Gallbladder (tissue), 1 donor: ENCODE measurements around the genes INPP5B and RRAGC.

DNA sequence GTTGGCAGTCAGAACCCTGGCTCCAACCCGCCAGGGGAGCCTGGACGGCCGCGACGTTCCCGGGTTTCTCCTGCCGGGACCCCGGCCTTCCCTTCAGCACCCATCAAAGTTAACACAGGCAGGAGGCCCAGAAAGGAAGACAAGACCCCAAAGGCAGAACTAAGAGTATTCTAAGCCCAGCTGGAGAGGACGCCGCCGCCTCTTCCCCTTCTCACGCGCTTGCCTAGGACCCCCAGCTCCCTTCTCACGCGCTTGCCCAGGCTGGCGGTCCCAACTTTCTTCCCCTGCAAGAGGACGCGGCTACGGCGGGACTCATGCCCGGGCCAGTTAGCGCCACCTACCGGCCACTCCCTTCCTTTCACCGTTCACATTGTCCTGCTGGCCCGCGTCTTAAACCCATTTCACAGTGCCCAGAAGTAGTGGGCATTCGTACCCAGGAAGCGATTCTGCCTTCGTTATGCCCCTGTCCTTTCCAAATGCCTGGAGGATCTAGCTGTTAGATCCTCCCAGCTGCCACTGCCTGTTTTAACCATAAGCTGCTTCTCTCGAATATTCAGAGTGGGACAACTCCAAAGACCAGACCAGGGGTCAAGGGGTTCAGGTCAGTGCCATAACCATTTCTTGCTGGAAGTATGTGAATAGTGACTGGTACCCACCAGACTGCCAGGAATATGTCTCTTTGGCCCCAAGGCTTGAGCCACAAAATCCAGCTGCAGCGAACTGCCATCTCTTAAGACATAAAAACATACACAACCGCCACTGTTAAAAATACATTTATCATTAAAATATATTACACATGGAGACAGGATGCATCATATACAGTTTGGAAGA lies 763 bp upstream of the MTF1 start:
- PRO-cap = no peak

DNA sequence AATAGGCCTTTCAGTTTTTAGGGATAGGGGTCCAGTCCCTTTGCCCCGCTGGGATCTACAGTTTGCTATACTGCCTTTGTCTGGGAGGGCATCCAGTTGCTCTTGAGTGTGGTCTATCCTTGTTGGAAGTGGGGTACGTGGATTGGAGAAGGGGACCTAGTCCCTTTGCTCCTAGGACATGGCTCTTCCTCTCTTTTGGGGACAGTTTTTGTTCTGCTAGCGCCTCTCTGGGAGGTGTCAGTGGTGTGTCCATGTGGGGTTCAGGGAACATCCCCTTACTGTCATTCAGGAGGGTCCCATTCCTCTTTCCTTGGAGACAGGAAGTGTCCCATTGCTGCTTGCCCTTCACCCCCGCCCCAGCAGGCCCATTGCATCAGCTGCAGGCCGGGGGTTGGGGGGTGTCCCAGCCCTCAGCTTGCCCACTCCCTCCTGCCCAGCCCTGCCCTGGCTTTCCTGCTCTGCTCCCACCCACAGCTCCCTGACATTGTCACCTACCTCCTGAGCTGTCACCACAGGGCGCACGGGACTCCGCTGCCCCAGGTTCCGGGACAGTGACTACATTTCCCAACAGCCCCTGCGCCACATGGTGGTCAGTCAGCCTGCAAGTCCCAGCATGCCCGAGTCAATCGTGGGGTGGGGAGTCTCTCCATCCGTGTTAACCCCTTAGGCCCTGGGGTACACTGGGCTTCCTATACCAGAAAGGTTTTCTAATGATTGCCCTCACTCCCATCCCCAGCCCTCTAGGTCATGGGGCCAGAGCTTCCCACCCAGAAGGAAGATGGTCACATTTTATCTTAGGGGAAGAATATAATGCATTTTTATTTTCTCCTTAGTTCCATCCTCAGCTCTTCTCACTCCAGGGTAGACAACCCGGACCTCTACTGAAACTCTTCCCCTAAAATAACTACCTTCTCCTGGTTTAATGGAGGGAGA lies at the start of gene INPP5B:
TSS of gene INPP5B (minus strand) at position 559 of the 933 bp plus-strand sequence.
- PRO-cap = unidirectional peak, minus-strand start at position 557 of the sequence

- PRO-cap = unidirectional peak, plus-strand start at chr1:37999776
These were observed 5.8 kb downstream of the FHL3 start for GRCh38 chr1:37999135-38000252.

- PRO-cap = no peak
These were observed 223.8 kb upstream of the POU3F1 start for GRCh38 chr1:38270316-38270930.

DNA sequence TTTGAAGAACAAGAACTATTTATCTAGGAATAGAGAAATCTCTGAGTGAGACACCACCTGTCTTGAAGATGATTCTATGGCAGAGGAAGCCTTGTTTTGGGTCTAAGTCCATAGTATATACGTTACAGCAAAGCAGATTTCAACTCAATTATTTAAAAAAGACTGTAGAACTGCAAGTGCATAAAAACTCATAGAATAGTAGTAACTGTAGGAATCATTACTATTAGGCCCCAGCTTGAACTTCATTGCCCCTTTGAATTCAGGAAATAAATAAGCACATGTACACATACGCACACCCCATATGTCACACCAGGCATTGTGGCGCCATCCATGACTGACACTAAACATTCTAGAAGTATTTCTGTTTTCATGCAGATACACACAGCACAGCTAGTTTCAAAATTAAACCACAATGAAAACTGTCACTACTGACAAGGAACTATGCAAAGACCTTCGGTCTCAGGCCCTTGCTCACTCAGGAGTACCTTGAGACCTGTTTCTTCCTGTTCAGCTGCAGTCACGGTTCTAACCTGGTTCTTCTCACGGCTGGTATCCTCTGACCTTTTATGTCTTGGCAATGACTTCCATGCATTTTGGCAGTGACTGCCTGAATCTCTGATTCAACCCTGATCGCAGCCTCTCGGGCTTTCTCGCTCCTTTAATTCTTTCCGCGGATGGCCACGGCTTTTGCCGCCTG lies 384.9 kb downstream of the RRAGC start:
- PRO-cap = no peak

- PRO-cap = no peak
These were observed 301.4 kb downstream of the RRAGC start for GRCh38 chr1:38558017-38558827.

DNA sequence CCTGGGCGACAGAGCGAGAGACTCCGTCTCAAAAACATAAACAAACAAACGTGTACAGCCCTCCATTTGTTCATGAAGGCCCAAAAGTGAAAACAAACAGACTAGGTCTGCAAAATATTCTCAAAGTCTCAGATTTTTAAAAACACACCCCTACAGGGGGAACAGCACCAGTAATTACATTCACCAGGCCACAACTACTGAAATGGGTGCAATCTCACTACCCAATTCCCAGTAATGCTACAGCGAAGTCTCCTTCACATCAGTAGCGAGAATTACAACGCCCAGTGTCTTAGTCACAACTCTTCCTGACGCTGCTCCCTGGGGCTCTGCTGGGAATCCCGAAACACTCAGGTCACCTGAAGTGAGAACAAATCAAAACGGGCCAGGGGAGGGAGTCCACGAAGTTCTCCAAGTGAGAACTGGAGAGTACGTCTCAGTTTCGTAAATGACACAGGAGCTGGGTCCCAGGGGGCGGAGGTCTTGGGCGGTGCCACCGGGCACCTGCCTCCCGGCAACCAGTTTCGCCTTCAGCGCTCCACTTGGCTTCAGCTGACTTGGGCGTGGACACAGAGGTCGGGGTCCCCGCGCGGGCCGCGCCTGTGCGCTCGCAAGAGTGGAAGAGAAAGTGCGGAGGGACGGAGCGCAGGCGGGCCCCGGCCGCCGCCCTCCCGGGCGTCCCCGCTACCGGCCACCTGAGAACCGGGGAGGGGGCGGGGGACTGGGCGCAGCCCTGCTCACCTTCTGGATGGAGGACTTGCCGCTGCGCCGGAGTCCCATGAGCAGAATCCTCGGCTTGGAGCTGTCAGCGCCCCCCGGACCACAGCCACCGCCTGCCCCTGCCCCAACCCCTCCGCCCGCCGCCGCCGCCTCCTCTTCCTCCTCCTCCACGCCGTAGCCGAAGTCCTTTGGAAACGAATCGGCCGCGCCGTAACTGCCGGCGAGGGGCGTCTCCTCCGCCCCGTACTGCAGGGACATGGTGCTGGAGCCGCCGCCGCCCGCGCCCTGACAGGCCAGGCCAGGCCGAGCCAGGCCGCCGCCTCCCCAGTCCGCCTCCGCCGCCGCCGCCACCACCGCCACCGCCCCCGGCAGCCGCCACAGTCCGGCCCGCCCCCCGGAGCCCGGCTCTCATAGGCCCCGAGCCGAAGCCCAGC lies at the start of gene RRAGC:
TSS of gene RRAGC (minus strand) at position 1,101 of the 1,151 bp plus-strand sequence.
- PRO-cap = unidirectional peak, plus-strand start at position 623 of the sequence; bidirectional peak, plus-strand start outside the sequence, minus-strand start at position 1,066 of the sequence

- PRO-cap = bidirectional peak, plus-strand start at chr1:39106708, minus-strand start at chr1:39106543
These were observed 80.5 kb downstream of the NDUFS5 start for GRCh38 chr1:39106340-39107413.

DNA sequence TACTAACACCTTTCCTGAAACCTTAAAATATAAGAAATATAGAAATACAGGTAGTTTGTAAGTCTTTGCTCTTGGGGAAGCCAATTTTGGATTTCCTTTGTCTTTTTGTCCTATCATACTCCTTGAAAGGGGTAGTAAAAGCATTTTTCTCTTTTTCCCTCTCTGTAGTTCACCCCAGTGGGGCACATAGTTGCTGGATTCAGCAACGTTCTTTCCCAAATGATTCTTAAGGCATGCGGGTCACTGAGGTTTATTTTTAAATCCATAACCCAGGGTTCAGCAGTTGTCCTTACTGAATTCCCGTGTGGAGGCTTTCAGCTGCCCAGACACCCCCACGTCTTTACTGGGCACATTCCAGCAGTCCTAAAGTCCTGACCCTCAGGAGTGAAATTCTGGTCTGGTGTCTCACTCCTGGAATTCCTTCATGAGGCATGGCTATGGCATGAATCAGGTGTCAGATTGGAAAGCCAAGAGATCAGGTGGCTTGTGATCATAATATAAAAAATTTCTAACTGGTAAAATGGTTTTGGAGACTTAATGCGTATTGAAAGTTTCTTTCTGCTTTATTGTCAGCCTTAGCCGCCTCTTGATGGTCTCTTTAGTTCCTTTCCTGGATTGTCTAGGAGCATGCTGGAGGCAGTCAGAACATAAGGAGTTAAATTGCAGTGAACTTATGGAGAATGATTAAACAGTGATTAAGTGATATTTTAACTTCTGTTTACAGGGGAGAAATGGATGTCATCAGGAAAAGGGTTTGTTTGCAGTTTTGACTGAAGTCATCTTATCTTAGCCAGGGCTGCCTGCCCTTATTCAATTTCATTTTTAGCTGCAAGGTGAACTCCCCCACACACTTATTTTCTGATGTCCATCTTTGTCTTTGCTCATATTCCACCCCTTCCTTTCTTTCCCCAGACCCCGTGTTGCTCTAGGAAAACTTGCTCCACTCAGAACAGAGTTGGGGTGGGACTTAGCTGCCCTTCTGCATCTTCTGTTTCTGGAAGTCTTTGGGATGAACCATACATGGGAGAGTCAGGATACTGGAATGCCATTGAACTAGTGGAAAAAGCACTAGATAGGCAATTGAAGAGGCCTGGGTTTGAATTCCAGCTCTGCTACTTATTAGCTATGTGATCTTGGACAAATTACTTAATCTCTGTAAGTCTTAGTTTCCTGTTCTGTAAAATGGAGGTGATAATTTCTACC lies 25.8 kb upstream of the MACF1 start:
- PRO-cap = no peak

GRCh38 chr1:39183621-39184415 lies 20.7 kb upstream of the MACF1 start:
- PRO-cap = no peak

DNA sequence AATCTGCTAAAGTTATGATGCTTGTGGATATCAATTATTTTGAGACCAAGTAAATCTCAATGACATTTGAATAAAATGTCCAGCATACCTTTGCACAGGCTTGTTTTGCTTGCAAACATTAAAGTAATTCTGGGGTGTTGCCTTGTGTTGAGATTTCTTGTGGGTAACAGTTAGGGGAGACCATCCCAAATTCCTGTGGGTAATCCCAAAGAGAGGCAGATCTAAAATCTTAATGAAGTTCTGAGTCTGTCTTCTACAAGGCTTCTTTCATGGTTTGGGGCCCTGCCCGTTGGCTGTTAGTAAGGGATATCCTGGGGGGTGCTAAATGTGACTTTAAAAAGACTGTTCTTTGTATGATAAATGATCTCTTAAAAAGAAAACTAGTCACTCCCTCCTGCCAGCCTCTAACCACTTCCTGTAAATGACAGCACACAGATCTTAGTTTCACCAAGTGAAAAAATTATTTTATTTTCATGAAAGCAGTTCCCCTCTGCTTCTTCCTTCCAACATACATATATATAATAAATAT lies 7.7 kb upstream of the MACF1 start:
- PRO-cap = no peak

DNA sequence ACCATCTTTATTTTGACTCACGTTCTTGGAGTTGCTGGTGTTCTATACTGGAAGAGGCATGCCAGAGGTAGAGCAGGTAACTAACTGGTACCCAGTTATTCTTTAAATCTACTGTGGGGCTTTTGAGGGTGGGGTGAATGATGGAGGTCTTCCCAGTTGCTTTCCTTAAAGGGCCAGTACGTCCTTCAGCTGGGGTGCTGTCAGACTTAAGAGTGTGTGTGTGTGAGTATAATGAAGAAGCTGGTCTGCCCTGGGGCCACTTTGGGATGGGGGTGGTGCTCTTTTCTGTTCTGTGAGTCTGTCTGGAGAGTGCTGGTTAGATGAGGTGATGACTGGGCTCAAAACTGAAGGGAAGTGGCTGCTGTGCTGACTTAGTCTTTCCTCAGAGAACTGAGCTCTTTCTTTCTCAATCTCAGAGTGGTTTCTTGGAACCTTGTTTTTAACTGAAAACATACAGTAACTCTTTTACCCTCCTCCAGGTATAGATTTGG lies 606 bp downstream of the MACF1 start:
- PRO-cap = bidirectional peak, plus-strand start at position 341 of the sequence, minus-strand start at position 356 of the sequence

- PRO-cap = unidirectional peak, plus-strand start at chr1:39268478
These were observed 63.7 kb downstream of the MACF1 start for GRCh38 chr1:39268007-39268717.

GRCh38 chr1:39408244-39409419 lies 82.8 kb upstream of the BMP8A start:
- PRO-cap = bidirectional peak, plus-strand start at chr1:39409073, minus-strand start at chr1:39408602

GRCh38 chr1:39434442-39435073 lies 56.9 kb upstream of the BMP8A start:
- PRO-cap = no peak

DNA sequence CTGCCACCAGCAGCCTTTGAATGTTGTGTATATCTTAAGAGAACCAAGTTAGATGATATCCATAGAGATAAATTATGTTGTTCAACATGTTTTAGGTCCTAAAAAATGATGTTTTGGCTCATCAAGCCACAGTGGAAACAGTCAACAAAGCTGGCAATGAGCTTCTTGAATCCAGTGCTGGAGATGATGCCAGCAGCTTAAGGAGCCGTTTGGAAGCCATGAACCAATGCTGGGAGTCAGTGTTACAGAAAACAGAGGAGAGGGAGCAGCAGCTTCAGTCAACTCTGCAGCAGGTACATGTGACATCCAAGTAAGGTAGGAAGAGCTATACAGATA lies 48.8 kb upstream of the BMP8A start:
- PRO-cap = no peak

GRCh38 chr1:39486083-39487183 lies 5.0 kb upstream of the BMP8A start:
- PRO-cap = no peak

DNA sequence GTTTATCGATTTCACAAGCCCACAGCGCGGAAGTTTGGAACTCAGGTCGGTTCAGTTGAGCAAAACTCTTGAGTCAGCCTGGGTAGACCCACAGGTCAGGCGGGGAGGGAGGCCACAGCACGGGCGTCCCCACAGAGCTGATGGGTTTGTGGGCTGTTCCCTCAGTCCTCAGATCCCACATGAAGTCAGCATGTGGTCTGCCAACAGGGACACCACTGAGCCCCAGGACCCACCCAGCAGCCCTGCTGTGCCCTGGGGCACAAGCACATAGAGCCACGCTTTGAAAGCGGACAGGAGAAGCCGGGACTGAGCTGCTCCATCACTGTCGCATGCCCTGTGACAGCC lies 17.4 kb downstream of the BMP8A start:
- PRO-cap = no peak

DNA sequence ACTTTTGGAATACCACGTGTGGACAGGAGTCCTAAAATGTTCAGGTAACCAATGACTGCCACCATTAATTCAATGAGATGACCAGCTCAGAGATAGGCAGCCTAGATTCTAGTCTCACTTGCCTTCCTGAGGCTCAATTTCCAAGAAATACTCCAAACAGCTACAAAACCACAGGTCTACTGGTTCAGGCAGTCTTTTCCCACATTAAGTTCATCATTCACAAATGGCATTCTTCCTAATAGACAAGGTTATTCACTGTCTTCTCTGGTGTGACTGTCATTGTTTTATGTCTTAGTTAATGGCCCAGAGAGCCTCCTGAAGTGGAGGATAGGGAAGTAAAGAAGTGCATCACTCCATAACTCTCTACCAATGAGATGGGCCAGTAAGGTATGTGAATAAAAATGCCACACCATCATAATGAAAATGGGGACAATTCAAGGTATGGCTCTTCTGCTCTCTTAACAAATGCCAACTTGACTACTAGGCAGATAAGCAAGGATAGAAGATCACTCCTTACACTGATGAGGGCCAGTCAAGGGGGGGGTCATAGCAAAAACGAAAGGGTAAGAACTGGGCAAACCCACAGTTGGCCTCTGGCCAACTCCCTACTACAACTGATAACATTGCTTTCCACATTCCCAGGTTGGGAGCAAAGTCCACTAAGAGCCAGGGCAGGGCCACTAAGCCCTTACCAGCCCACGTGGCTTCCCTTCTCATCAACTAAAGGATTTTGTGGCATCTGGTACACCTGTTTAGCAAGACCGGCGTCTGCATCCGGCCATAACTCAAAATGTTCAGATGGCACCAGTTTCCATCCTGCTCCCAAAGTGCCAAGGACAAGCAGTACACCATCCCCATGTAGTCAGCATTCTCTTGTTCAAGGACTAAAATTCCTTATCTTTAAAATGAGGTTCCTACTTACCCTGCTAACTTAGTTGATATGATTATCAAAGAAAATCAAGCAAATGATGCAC lies 10.0 kb downstream of the PABPC4 start:
- PRO-cap = no peak

GRCh38 chr1:39634974-39635900 lies 4.2 kb downstream of the HEYL start:
- PRO-cap = unidirectional peak, plus-strand start at chr1:39635457